Metastatic Liver Carcinoma in the Adrenal Gland (tissue), 2 donors: ENCODE measurements around the gene HTR6.

- PRO-cap, 2 experiments: peak in 1 of 2 experiments; most common minus-strand start chr1:18918388 (in 1)
Observed at GRCh38 chr1:18918152-18918724, 15.9 kb upstream of the ALDH4A1 start.

GRCh38 chr1:19093245-19094251 is 116.5 kb downstream of the UBR4 start:
- PRO-cap, 2 experiments: no peak in any of the 2 experiments

GRCh38 chr1:19122485-19123208 is 87.4 kb downstream of the UBR4 start:
- PRO-cap, 2 experiments: no peak in any of the 2 experiments

DNA sequence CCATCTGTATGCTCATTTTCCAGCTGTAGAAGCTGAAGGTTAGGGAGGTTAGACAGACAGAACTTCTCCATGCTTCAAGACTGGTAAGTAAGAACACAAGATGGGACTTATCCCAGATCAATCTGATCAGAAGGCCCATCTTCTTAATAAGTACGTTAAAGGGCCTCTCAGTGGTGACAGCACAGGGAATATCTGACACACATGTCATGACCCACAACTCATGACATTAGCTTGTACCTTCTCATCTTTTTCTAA is 84.2 kb downstream of the UBR4 start:
- PRO-cap, 2 experiments: no peak in any of the 2 experiments

GRCh38 chr1:19139073-19139648 is 70.9 kb downstream of the UBR4 start:
- PRO-cap, 2 experiments: no peak in any of the 2 experiments

GRCh38 chr1:19141304-19142053 is 68.6 kb downstream of the UBR4 start:
- PRO-cap, 2 experiments: no peak in any of the 2 experiments

GRCh38 chr1:19172749-19173467 is 37.2 kb downstream of the UBR4 start:
- PRO-cap, 2 experiments: no peak in any of the 2 experiments

DNA sequence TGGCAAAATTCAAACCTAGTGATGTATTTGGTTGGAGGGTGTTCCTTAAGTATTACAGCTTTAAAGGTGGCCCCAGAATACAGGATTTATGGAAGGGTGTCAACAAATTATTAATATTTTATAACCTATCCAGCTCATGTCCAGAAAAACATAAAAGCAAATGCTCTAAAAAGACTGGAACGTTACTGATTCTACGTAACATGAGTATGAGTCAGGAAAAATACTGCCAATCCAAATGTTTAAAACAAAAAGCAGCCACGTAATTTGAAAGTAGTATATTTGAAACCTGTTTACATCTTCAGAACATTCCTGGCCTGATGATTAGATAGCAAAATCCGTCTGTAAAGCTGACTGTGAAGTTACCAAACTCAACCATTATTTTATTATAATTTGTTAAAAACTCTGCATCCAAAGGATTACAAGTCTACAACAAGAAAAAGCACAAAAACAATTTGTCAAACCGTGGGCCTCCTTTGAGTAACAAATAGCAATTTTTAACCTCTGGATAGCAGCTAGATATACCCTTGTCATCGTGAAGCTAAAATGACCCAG is 1.3 kb downstream of the UBR4 start:
- PRO-cap, 2 experiments: no peak in any of the 2 experiments

DNA sequence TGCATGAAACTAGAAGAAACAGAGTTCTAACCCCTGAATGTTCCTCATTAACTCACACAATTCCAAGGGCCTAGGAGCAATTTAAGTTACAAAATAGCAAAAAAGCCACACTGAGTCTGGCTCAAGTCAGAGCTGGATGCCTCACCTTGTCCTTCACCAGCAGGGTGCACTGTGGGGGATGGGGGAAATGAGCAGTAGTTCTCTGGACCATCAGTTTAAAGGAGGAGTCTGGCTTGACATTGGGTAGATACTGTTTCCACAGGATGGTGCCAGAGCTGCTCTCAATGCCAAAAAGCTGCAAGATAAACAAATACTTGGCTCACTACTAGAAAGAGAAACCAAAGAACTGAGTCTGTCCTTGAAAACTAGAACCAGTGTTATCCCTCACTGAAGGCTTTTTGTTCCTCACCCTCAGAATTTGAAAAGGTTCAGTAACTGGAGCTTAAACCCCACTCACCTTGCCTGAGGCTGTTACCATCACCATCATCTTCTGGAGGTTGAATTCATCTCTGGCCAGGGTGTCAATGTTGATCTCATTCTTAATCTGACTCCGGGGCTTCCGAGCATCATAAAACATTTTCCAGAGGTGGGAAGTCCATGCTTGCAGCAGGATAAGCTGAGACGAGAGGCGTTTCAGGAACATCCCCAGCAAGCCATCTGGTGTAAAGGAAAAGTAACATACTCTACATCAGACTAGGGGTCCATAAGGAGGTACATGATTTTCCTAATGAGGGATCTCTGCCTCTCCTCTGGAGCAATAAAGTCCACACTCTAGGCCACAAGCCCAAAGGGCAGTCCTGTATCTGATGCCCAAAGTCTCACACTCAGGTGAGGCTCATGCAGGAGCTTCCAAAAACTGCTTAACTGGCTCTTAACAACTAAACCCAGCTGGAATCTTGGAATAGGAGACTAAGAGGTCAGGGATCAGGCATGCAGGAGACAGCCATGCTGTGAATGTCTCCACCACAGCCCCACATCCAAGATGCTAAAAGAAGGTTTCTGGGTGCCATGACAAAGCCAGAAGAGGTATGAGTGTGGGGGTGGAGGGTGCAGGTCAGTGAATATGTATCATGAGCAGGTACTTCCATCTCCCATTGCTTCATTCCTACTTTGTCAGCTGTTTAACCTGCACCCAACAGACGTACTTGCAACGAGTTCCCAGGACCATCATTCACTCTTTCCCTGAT is 18.5 kb downstream of the EMC1 start:
- PRO-cap, 2 experiments: no peak in any of the 2 experiments

DNA sequence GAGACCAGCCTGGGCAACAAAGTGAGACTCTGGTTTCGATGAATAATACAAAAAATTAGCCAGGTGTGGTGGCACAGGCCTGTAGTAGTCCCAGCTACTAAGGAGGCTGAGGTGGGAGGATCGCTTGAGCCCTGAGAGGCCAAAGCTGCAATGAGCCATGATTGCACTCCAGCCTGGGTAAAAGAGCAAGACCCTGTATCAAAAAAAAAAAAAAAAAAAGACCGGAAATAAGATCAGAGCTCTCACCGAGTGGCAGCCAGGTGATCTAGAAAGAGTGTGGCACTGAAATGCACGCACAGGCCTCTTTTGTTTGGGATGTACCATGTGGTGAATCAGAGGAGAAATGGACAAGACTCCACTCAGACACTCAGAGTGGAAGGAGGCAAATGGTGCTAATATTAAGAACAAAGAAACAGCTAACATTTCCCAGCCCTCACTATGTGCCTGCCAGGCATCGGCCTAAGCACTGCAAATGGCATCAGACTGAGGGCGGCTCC is 16.0 kb downstream of the AKR7A3 start:
- PRO-cap, 2 experiments: peak in 2 of 2 experiments; most common plus-strand start position 335 of the sequence (in 2); most common minus-strand start position 281 of the sequence (in 2)

- PRO-cap, 2 experiments: peak in 2 of 2 experiments; most common minus-strand start chr1:19274867 (in 2)
Observed at GRCh38 chr1:19274598-19275075, 13.9 kb downstream of the AKR7A3 start.

DNA sequence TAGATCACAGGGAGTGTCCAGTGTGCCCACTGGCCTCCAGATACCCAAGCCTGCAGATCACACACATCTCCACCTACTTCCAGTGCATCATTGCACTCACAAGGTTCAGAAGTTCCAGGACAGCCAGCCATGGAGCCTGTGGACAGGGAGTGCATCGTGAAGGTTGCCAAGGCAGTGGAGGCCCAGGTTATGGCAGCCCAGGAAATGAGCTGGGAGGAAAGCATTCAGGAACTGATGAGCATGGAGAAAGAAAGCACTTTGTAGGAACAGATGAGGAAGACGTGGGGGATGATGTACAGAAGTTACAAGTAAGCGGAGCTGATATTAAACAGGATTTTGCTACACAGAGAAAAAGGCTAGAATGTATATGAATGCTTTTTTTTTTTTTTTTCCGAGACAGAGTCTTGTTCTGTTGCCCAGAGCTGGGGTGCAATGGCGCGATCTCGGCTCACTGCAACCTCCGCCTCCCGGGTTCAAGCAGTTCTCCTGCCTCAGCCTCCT is 8.3 kb upstream of the AKR7A3 start:
- PRO-cap, 2 experiments: no peak in any of the 2 experiments

DNA sequence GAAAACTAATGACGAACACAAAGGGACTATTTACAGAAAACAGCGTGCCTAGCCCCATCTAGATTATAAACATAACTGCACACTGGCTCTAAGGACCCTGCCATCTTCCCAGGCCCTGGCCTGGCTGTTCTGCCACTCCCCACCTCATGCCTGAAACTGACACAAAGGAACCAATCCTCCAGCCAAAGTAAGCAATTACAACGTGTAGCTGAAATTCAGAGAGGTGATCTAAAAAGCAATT is 41.0 kb downstream of the CAPZB start:
- PRO-cap, 2 experiments: no peak in any of the 2 experiments

GRCh38 chr1:19461341-19461571 is 24.1 kb downstream of the CAPZB start:
- PRO-cap, 2 experiments: no peak in any of the 2 experiments

DNA sequence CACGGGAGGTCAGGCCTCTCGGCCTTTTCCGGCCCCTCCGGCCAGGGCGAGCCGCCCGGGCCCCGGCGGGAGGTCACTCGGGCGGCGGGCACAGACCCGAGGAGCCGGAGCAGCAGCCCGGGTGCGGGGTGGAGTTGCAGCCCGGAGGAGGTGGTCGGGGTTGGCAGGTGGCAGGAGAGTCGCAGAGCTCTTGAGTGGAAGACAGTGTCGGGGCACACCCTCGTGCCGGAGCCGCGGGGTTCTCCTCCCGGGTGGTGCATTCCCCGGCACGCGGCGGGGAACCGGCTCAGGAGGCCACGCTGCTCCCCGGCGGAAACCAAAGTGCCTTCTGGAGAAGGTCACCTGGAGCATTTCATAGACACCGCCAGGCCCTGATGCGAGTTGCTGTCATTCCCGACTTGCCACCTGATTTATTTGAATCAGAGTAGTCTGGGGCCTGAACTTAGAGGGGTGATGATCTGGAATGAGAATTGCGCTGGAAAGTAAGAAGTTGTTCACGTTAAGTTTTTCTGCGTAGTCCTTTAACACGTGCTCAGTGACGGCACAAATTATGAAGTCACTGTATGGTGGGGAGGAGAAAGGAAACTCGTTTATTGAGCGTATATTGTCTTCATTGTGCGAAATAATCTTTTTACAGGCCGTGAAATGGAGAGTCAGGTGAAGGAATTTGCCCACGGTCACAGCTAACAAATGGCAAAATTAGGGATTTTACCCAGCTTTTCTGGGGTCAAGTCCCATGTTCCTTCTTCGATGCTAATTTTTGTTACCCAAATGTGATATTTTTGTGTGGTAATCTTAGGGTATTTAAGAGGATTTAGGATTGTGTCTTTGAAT is 635 bp downstream of the MICOS10 start:
- PRO-cap, 2 experiments: no peak in any of the 2 experiments

DNA sequence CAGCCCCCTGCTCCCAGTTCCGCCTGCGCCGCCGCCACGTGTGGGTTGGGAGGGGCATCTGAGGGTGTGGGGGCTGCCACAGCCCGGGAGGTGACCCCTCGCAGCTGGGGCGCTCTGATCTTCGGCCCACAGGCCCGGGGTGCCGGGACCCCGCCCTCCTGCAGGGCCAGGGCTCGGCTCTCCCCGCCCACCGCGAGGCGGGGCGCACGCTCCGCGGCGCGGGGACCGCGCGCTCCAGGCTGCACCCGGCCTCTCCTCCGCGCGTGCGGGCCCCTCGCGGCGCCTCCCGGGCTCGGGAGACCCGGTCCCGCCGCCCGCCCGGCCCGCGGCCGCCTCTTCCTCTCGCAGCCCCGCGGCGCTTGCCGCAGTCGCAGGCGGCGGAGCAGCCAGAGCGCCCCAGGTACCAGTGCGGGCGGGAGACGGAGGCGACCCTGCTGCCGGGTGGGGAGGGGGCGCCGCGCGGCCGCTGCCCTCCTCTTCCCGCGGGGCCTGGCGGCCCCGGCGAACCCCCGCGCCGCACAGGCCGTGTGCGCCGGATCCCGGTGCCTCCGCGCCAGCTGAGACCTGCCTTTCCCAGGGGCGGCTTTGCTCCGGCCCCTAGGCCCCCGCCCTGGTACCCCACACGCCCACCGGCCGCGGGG is at the start of gene HTR6:
Gene HTR6 (plus strand): TSS at position 242 of the 641 bp plus-strand sequence.
- PRO-cap, 2 experiments: no peak in any of the 2 experiments

DNA sequence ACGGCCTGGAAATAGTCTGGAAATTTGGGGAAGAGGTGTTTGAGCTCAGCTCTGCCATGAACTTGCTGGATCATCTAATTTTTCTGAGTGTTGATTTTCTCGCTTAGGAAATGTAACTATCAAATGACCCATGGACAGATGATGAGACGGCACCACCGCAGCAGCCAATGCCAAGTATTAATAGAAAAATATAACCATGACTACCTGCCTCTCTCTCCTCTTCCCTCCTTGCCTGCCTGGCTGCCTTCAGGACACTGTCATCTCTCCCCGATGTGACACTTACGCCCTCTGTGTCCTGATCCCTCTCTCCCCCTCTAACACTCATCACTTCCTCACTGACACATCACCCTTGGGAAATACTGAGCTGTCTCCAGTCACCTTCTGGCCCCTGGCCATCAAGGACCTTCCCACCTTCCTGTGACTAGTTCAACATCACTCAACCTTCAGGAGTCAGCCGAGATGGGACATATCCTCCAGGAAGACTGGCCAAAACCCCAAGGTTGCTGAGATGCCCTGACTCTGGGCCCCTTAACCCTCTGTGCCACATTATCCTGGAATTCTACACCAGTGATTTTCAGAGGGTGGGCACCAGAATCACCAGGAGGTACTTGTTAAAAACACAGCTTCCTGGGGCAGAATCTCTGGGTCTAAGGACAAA is 49.2 kb downstream of the TMCO4 start:
- PRO-cap, 2 experiments: no peak in any of the 2 experiments

- PRO-cap, 2 experiments: no peak in any of the 2 experiments
Observed at GRCh38 chr1:19754394-19754956, 45.2 kb downstream of the TMCO4 start.

GRCh38 chr1:19977923-19978195 is 1.6 kb downstream of the PLA2G2A start:
- PRO-cap, 2 experiments: no peak in any of the 2 experiments

DNA sequence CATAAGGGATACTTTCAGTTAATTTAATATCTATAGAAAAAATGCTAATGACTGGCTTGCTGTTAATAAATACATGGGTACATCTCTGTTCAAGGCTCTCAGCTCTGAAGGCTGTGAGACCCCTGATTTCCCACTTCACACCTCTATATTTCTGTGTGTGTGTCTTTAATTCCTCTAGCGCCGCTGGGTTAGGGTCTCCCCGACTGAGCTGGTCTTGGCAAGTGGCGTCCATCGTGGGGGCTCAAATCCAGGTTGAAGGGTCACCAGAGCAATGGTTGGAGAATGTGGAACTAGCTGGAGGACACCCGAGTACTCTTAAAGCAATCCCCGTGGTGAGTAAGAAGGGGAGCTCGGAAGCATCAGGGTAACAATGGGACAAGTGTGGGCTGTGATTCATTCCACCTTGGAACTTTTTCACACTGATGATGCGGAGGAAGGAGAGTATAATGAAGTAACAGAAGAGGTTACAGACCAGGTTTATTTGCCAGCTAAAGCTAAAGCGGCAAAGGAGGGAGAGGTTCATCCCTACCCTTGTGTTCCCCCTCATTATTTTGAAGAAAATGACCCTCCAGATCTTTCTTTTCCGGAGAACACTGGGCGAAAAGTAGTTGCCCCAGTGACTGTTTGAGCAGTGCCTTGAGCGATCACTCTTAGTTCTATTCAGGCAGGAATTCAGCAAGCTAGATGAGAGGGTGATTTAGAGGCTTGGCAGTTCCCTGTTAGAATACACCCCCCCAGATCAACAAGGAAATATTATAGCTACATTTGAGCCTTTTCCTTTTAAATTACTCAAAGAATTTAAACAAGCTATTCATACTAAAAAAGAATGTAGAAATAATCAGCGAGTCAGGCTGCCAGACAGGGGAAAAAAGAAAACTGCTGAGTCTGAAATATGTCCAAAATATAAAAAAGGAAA is 18.5 kb upstream of the PLA2G2A start:
- PRO-cap, 2 experiments: no peak in any of the 2 experiments